Mammary microvascular endothelial cell (primary cell): ENCODE measurements around the gene HS3ST4.

DNA sequence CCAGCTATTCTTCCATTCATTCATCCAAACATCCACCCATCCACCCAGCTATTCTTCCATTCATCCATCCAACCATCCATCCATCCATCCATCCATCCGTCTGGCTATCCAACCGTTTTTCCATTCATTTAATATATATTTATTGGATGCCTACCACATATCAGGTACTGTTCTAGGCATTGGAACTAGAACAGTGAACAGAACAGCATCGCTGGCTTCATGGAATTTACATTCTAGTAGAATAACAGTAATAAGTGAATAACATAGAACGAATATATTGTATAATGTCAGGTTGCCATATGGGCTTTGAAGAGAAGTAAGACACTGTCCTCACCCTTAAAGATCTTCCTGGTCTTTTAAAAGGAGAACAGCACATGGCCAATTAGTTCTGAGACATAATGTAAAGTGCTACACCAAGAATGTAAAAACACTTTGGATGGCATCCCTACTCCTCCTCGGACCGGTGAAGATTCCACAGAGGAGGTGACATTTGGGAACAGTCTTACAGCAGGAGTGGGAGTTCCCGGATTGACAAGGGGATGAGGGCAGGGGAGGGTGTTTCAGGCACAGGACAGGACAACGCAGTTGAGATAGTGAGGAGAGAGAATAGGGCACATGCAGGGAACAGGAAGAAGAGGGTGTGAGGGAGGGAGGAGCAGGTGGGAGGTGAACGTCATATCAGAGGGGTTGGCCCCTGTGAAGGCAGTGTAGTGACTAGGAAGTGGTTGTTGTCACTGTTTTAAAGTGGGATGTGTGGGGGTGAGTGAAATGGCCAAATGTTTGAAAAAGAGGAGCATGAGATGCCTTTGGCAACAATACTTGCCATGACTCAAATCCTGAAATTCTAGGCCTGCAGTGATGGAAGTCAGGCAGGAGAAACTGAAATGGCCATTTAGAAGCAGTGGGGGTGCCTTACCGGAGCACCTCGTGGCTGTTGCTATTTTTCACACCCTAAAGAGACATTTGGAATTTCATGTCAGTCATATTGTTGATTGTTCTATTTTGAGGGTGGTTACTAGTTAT lies 12.0 kb downstream of the PRKCB start:
- RAMPAGE, long total RNA: no peak

GRCh38 chr16:23848503-23849470 lies 13.0 kb downstream of the PRKCB start:
- RAMPAGE, long total RNA: no peak

DNA sequence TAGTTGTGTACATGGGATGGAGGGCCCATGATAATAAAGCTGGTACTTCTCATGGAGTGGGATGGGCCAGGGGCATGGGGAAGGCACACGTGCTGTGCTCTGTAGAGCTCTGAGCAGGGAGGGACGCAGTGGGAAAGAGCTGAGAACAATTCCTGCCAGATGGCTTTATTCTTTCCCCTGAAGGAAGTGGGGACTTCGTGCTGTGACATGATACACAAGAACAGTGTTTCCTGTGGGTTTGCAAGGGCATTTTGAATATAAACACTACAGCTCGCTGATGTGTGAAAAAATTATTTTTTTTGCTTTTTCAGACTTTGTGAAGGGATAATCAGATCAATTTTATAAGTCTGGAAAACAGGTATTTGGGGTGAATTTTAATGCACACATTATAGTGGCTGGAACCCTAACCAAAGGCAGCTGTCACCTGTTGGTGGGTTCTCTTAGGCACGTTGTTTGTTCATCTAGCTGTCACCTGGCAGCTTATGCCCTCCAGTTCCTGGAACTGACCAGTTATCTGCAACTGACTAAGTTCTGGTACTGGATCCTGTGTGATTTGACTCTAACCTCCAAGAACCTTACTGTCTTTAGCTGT lies 61.4 kb downstream of the PRKCB start:
- RAMPAGE, long total RNA: no peak

DNA sequence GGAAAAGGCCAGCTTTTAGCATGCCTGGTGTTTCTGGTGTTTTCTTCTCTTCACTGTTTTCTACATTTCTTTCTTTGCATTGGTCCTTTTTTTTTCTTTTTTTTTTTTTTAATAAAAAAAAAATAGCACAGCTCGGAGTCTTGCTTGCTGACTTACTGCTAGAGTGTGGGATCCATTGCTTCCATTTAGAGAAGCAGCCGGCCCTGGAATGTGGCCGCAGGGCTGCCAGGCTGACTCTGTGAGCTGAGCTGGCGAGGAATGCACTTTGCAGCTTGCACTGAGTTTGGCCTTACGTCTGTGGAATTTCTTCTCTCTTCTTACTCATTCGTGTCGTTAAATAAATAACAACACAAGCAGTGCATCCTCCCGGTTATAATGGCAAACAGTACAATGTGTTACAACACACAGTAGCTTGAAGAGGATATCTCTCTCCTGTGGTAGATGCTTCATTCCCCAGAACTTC lies 69.2 kb downstream of the PRKCB start:
- RAMPAGE, long total RNA: no peak

DNA sequence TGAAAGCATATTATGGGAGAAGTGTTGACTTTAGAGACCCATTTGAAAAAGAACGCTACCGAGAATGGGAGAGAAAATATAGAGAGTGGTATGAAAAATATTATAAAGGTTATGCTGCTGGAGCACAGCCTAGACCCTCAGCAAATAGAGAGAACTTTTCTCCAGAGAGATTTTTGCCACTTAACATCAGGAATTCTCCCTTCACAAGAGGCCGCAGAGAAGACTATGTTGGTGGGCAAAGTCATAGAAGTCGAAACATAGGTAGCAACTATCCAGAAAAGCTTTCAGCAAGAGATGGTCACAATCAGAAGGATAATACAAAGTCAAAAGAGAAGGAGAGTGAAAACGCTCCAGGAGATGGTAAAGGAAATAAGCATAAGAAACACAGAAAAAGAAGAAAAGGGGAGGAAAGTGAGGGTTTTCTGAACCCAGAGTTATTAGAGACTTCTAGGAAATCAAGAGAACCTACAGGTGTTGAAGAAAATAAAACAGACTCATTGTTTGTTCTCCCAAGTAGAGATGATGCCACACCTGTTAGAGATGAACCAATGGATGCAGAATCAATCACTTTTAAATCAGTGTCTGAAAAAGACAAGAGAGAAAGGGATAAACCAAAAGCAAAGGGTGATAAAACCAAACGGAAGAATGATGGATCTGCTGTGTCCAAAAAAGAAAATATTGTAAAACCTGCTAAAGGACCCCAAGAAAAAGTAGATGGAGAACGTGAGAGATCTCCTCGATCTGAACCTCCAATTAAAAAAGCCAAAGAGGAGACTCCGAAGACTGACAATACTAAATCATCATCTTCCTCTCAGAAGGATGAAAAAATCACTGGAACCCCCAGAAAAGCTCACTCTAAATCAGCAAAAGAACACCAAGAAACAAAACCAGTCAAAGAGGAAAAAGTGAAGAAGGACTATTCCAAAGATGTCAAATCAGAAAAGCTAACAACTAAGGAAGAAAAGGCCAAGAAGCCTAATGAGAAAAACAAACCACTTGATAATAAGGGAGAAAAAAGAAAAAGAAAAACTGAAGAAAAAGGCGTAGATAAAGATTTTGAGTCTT lies 30.1 kb downstream of the RBBP6 start:
- RAMPAGE, long total RNA: no peak

DNA sequence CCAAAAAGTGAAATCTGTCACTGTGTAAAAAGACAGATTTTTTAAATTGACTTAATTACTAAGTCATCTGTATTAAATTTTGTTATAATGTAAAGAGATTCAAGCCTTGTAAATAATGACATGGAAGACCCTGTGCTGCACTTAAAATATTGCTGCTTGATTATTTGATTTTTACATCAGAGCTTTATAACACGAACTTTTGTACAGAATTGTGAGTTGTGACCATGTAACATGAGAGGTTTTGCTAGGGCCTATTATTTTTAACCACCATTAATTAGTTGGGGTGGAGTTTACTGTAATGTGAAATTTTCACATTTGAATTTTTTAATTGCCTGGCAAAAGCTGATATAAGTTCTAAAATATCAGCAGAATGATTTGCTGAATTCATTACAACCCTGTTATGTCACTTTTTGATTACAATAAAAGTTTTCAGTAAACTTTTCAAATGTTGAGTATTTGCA lies 33.1 kb downstream of the RBBP6 start:
- RAMPAGE, long total RNA: no peak

GRCh38 chr16:24997782-24998576 lies 17.2 kb downstream of the ARHGAP17 start:
- RAMPAGE, long total RNA: no peak

DNA sequence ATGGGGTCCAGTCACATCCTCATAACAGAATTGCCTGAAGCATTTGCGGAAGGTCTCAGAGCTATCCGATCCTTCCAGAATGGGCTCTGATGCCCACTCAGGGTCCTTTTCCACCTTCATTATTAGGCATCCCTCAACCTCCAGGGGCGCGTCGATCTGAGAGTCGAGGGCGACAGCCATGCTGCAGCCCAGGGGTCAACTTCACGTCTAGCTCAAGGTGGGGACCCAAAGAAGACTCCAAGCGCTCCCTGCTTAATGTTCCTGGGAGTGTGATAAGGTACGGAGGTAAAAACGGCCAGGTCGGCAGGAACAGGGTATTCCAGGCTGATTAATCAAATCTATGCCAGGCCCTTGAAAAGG lies 717 bp downstream of the ZKSCAN2 start:
- RAMPAGE, long total RNA: no peak

DNA sequence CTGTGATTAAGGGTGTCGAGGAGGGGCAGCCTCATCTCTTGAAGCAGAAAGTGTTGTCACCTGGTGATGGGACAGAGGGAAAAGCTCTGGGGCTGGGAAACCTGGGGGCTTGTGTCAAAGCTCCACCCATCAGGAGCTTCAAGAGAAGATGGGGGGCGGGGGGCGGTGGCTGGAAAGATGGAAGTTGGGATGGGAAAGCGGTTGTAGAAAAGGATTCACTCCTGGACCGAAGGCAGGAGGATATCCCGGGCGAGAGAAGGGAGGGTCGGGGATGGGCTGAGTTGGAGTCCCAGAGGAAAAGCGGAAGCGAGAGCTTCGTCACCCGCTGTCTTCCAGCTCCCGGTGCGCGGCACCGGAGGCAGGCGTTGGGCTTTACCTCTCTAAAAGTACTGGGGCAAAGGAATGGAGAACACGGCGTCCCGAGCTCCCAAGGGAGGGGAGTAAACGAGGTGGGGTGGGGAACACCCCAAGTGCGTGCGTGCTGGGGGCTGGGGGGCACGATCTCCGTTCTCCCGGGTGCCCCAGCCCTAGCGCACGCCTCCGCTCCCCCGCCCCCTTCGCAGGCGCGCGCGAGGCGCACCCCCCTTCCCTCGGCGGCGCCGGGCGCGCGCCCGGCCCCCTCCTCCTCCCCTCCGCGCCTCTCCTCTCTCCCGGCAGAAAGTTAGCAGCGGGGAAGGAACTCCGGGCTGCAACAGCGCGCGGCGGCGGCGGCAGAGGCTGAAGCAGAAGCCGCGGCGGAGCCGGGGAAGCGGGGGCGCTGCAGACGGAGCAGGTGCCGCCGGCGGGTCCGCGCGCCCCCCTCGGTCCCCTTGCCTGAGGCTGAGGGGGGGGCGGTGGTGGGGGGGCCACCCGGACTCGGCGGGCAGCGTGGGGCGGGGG lies at the start of gene HS3ST4:
TSS of gene HS3ST4 (plus strand) at position 626 of the 879 bp plus-strand sequence.
- RAMPAGE, long total RNA: no peak

- RAMPAGE, long total RNA: no peak
Observed at GRCh38 chr16:27253968-27254556, 14.5 kb downstream of the NSMCE1 start.

- RAMPAGE, long total RNA: no peak
Observed at GRCh38 chr16:27346178-27347000, 32.6 kb downstream of the IL4R start.

DNA sequence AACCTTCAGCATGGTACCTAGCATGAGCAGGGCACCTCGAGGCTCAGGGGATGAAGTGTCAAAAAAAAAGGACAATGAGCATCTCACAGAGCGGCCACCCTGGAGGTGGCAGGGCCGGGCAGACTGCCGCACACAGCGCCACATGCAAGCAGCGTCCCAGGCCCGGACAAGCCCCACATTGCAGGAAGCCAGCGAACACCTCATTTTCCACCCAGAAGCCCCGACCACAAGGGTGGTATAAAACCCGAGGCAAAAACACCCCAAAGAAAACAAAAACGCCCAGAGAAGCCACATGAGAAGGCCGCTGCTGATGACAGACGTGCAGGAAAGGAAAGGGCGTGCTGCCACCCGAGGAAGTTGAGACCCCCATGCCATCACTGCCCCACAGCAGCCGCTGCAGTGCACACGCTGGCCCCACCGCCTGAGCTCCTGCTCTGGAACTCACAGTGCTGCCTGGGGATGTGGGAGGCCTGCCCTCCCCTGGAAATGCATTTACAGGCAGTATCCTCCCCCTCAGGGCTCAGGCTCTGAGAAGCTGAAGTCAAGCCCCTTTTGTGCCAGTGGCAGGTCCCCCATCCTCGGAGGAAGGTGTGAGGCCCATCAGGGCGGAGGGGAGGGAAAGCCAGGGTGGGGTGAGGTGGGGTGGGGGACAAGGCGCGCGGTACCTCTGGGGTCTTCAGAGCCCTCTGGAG lies 61.8 kb downstream of the IL21R start:
- RAMPAGE, long total RNA: no peak

GRCh38 chr16:27464761-27465566 lies 63.0 kb downstream of the IL21R start:
- RAMPAGE, long total RNA: no peak

GRCh38 chr16:27521998-27522772 lies 27.5 kb downstream of the GTF3C1 start:
- RAMPAGE, long total RNA: no peak

DNA sequence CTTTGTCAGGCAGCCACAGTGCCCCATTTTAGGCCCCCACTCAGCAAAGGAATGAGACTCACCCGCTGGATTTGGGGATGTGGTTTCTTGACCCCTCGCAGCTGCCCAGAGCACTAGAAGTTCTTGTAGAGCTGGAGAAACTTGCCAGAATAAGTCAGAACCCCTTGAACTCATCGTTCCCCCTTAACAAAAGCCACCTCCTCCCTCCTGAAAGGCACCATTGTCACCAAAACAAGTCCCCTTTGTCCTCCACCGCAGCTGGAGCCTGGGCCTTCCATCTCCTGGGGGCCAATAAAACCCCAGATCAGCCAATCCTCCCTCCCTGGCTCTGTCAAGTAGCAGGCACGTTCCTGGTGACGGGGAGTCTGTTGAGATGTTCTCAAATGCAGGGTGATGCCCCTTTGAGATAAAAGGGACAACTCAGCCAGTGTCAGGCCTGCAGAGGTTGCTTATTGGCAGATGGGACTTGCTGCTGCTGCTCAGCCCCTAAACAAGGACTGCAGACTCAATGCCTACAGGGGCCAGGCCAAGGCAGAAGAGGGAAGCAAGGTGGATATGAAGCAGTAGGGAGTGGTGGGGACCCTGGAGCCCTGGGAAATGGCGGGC lies 168.8 kb downstream of the KATNIP start:
- RAMPAGE, long total RNA: no peak

- RAMPAGE, long total RNA: no peak
Observed at GRCh38 chr16:27721356-27722056, 171.6 kb downstream of the KATNIP start.

GRCh38 chr16:27754846-27755276 lies 204.9 kb downstream of the KATNIP start:
- RAMPAGE, long total RNA: no peak

DNA sequence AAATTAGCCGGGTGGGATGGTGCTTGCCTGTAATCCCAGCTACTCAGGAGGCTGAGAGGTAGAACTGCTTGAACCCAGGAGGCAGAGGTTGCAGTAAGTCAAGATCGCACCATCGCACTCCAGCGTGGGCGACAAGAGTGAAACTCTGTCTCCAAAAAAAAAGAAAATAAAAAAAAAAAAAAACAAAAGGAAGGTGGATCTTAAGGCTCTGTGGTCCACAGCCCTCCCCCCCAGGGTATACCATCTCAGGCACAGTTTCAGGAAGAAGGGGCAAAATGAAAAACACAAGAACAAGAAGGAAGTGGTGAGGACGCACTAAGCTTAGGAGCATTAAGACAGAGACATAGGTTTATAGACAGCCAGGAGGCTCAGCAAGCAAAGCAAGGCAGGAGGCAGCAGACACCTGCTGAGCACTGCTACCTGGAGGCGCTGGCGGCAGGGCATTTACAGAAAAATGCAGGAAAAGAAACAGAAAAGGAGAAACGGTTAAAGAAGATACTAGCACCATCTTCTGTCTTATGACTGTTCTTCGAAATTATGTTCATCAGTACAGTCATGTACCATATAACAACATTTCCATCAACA lies 62.8 kb downstream of the XPO6 start:
- RAMPAGE, long total RNA: no peak

- RAMPAGE, long total RNA: no peak
Observed at GRCh38 chr16:28160855-28161438, 50.8 kb downstream of the XPO6 start.

GRCh38 chr16:28165603-28166222 lies 46.1 kb downstream of the XPO6 start:
- RAMPAGE, long total RNA: no peak